Transverse colon (tissue), 4 donors: ENCODE data around the gene GKN1.

GRCh38 chr2:68577332-68578023 lies 65.9 kb upstream of the PROKR1 start:
- PRO-cap: no peak
- RAMPAGE, long total RNA, 4 experiments: start-site peak on the plus strand in 1 of 4 experiments, at chr2:68577561-68577915 at its widest, 12 reads per replicate

DNA sequence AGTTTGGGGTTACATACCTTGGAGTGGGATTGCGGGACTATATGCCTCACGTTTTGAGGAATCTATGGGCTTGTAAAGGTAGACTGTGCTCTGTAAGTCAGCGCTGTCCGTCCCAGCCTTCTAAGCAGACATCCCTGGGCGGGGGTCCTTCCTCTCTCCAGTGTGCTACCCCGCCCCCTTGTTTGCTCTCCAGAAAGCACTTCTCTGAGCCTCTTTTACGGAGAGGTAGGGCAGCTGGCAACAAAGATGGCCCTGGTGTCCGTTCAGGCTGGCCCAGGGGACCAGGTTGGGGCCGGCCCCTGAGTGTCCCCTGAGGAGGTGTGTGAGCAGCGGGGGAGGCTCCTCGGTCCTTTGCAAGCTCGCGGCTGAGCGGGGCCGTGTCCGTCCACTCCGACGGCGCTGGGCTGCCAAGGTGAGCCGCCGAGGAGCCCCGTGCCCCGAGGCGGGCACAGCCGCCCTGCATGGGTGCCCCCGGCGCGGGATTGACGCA lies 444 bp upstream of the PROKR1 start:
- PRO-cap: no peak
- RAMPAGE, long total RNA, 4 experiments: no peak in any of the 4 experiments

GRCh38 chr2:68679239-68680410 lies 36.2 kb downstream of the PROKR1 start:
- PRO-cap: no peak
- RAMPAGE, long total RNA, 4 experiments: no peak in any of the 4 experiments

DNA sequence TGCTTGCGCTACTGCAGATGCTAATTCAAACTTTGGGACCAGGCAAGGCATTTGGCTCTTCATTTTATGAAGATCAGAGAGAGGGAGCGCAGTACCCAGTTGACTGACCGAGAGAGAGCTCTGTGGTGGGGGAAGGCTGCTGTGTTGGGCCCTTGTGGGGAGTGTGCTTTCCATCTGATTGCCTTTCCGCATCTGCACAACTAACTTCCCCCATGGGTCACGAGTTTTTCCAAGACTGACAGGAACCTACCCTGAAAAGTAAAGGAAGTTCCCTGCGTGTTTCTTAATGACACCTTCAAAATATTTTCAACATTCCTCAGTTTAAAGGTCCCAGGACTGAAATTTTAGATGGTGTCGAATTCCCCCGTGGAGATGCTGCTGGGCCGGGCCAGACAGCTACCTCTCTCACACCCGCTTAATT lies 2.5 kb upstream of the ARHGAP25 start:
- PRO-cap: no peak
- RAMPAGE, long total RNA, 4 experiments: no peak in any of the 4 experiments

- PRO-cap: no peak
- RAMPAGE, long total RNA, 4 experiments: no peak in any of the 4 experiments
Measured at GRCh38 chr2:68732474-68733005, 2.1 kb upstream of the ARHGAP25 start.

DNA sequence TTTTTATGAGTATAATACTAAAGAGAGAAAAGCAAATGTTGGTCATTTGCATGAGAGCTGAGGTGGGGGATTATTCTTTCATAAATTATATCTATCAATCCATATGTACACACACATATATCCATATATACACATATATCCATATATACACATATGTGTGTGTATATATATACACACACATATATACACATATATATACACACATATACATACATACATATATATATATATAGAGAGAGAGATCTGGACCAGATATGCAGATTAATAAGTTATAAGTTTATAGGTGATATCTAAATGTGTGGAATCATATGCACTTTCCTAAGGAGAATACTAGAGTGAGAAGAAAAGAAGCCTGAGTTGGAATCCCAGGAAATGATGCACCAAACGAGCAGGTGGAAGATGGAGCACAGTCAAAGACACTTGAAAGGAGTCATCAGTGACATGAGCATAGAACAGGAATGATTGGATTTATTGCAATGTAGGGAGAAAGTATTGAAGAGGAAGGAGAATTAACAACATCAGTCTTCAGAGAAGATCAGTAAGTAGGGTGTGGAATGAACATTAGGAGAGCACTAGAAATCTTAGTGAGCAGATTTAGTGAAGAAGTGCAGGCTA lies 68.3 kb downstream of the ARHGAP25 start:
- PRO-cap: no peak
- RAMPAGE, long total RNA, 4 experiments: no peak in any of the 4 experiments

- PRO-cap: no peak
- RAMPAGE, long total RNA, 4 experiments: no peak in any of the 4 experiments
Measured at GRCh38 chr2:68806323-68807034, 64.7 kb downstream of the BMP10 start.

DNA sequence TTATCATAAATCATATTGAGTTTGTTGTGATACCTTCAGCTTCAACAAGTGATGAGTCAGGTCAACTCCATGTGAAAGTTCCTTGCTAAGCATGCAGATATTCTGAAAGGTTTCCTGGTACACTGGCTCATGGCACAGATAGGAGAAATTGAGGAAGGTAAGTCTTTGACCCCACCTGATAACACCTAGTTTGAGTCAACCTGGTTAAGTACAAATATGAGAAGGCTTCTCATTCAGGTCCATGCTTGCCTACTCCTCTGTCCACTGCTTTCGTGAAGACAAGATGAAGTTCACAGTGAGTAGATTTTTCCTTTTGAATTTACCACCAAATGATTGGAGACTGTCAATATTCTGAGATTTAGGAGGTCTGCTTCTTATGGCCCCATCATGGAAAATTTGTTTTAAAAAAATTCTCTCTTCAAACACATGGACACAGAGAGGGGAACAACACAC lies at the start of gene GKN1:
TSS of gene GKN1 (plus strand) at position 242 of the 453 bp plus-strand sequence.
- PRO-cap: no peak
- RAMPAGE, long total RNA, 4 experiments: no peak in any of the 4 experiments

DNA sequence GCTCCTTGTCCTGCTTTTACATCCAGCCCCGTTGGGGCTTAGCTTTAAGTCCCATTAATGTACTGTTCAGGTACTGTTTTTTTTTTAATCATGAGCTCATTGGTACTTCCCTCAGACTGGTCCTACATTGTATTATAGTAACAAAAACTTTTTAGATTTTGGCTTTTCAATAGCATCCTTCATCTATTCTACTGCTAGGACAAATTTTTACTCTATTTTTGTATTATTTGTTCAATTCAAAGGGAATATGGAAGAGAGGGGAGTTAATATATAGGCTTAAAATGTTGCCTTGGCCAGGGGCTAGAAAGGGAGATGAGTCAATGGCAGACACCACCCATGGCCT lies 18.3 kb downstream of the GKN1 start:
- PRO-cap: unidirectional peak, minus-strand start at position 118 of the sequence
- RAMPAGE, long total RNA, 4 experiments: no peak in any of the 4 experiments

GRCh38 chr2:69572551-69573028 lies 70.9 kb downstream of the AAK1 start:
- PRO-cap: no peak
- RAMPAGE, long total RNA, 4 experiments: no peak in any of the 4 experiments

DNA sequence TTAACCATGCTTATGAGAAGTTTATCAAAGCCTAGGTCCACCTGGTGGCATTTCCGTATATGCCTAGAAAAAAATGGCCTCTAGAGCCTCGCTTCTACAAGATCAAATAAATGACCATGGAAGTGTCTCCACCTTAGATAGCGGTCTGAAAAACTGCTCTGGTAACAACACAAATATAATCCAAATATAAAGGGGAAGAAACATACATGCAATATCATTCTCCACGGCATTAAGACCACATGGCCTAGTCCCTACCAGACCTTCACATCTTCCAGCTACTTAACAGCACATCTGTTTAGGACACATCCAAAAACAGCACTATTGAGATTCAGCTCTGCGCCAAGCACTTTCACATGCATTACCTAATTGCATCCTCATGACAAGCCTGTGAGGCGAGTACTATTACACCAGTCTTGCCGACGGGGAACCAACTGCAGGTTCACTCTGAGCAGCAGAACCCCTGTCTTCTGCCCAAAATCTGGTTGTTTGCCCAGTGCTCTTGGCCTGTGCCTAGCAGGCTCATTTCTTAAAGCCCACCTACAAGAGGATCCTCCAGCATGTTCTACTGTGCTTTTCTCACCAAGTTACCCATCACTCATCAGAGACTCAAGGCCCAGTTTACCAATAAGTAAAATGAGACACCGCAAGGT lies 66.7 kb downstream of the AAK1 start:
- PRO-cap: no peak
- RAMPAGE, long total RNA, 4 experiments: no peak in any of the 4 experiments

- PRO-cap: unidirectional peak, minus-strand start at chr2:69646145
- RAMPAGE, long total RNA, 4 experiments: no peak in any of the 4 experiments
Measured at GRCh38 chr2:69645827-69646388, 2.4 kb upstream of the AAK1 start.

DNA sequence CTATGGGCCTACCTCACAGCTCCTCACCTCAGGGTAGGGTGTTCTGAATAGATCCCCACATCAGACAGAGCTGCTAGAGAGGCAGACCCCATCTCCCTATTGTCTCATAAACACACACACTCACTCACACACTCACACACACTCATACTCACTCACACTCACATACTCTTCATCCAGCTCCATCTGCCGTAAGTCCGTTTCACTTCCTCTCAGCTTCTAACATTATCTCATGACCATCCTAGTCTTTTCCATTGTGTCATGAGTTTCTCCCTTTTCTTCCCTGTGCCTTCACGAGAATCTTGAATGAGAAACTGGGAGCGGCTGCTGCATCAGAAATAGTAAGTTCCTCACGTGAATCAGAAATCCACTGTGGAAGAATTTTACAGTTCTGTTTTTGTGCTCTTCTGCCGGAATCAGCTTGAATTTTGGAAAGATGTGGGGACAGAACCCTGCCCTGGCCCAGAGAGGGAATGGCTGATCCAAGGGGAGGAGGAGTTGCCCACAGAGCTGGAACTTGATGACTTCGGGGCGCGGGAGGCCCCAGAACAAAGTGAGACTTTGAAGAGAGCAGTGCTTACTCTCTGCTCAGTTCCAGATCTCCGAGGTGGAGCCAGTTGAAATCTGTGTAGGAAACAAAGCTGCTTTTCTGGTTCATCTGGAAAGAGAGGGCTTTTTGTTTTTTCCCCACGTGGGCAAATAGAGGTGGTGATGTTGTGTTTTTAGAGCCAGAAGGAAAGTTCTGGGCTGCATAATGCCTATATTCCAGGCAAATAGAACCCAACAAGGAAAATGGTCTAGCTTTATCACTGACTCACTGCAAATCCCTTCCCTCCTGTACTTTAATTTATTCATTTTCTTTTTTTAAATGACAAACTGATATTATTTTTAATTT lies 21.1 kb downstream of the ANXA4 start:
- PRO-cap: no peak
- RAMPAGE, long total RNA, 4 experiments: start-site peak on the plus strand in 2 of 4 experiments, centred at positions 297 to 616 of the sequence, 5 to 10 reads per replicate

DNA sequence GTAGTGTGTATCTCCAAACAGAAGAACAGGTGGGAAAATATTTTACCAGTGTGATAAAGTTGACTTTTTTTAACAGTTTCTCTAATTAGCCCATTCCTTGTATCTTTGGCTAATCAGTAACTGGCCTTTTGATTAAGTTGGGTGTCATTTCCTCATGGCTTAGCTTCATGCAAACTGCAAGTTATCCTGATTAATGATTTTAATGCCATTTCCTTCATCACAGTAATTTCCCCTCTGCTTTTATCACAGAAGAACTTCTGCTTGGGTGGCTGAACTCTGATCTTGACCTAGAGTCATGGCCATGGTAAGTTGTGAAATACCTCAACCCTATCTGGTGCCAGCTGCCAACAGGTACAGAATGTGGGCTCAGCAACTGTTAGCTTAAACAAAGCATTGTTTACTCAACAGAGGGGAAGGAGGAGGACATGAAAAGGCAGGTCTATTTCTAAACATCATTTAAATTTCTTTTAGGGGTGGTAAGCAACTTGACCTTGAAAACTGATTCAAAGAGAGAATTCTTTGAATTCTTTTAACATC lies 39.4 kb downstream of the ANXA4 start:
- PRO-cap: no peak
- RAMPAGE, long total RNA, 4 experiments: no peak in any of the 4 experiments

- PRO-cap: bidirectional peak, plus-strand start at chr2:70143746, minus-strand start at chr2:70143618
- RAMPAGE, long total RNA, 4 experiments: no peak in any of the 4 experiments
Measured at GRCh38 chr2:70143171-70143950, 47.5 kb downstream of the C2orf42 start.

GRCh38 chr2:70149042-70149482 lies 41.8 kb downstream of the C2orf42 start:
- PRO-cap: no peak
- RAMPAGE, long total RNA, 4 experiments: no peak in any of the 4 experiments

DNA sequence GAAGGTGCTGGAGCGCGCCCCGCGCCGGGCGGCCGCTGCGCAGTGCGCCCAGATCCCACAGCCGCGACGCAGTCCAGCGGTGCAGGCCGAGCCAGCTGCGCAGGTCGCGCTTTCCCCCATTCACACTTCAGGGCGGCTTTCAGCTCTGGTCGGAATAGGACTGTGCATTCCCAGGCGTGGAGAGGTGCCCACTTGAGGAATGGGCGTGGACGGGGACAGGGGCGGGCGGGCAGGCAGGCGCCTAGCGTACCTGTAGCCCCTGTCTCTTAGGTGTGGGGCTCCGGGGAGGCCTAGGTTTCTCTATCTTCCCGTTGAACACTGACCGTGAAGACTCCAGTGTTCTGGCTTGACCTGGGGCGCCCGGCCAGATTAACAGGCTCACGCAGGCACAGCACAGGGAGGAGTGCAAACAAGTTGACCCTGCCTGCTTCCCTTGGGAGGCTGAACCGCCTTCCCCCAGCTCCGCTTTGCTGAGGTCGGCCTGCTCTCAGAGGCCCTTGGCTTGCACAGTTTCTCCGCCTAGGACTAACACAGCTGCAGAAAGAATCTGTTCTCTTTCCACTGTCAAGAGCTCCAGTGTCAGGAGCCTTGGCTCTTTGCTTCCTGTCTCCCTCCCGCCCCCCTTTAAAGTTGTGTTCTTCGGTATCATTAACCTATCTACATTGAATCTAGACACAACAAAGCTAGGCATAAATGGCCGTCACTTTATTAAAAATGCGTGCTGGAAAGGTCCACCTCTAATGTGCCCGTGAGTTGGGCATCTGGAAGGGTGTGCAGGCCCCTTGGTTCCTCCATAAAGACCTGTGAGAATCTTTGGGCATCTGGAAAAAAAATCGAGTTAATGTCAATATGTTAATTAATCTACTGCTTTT lies 600 bp downstream of the PCYOX1 start:
- PRO-cap: unidirectional peak, minus-strand start at position 343 of the sequence
- RAMPAGE, long total RNA, 4 experiments: no peak in any of the 4 experiments

- PRO-cap: no peak
- RAMPAGE, long total RNA, 4 experiments: no peak in any of the 4 experiments
Measured at GRCh38 chr2:70270315-70270620, 12.3 kb downstream of the PCYOX1 start.

DNA sequence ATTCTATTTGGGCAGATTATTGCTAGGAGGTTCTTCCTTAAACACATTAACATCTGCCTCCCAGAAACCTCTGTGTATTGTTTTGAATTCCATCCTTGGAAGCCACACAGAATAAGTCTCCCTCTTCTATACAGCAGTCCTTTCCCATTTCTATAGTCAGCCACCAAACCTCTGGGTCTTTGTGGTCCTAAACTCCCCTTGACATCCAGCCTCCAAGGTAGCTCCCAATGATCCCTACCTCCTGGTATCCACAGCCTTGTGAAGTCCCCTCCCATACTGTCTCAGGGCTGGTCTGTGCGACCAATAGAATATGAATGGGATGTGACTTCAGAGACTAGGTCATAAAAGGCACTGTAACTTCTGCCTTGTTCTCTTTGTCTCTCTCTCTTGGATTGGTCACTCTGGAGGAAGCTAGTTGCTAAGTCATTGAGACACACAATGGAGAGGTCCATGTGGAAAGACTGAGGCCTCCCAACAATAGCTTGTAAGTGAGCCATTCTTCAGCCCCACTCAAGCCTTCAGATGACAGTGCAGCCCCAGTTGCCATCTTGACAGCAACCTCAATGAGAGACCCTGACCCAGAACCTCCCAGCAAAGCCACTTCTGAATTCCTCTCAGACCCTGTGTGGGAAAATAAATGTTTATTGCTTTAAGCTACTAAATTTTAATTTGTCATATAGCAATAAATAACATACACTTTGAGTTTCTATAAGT lies 72.1 kb downstream of the TGFA start:
- PRO-cap: no peak
- RAMPAGE, long total RNA, 4 experiments: no peak in any of the 4 experiments

GRCh38 chr2:70524824-70525661 lies 28.6 kb downstream of the TGFA start:
- PRO-cap: bidirectional peak, plus-strand start at chr2:70525250, minus-strand start at chr2:70525098
- RAMPAGE, long total RNA, 4 experiments: no peak in any of the 4 experiments